HepG2 (cell line): Measurements from ENCODE around the genes PELP1 and PLD2.

DNA sequence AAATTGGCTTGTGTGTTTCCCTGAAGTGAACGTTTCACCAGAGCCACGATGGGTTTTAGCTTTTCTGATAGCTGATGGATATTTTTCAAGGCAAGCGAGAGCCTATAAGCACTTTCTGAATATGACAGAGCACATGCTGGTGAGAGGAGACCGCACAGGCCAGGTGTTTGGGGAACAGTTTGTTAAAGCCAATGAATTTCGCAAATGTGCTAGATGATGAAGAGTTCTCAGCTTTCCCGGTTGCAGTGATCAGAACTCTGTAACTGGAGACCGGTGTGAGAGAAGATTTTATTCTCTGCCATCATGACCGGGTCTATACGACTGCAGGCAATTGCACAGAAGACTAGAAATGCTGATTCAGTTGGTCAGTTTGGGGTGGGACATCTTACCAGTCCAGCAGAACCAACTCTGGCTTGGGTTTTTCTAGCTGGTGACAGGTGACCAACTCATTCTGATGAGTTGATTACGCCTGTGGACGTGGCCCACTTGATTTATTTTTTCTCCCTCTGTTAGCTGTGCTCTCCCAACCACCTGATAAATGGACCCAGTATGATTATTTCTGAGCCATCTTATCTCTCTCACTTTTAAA, 25.5 kb downstream of the SMTNL2 start:
- RRBS, 2 experiments, result no CpG with 5 or more reads among the region's 11 CpGs
CAGE:
- cytosol, long polyA minus RNA, result no peak
- cytosol, long polyA plus RNA, result no peak
- long polyA plus RNA, result no peak
- nucleus, long polyA minus RNA, result no peak
- nucleus, long polyA plus RNA, result no peak

GRCh38 chr17:4703621-4704519, at the start of gene PELP1:
Gene PELP1, minus strand, starts transcription at chr17:4704137.
- RRBS, 2 experiments, result under 1% methylated on average over 30 to 32 of the region's 74 CpGs
CAGE:
- cytosol, long polyA minus RNA, result start-site peak on the minus strand at chr17:4704112-4704145, 95 reads
- cytosol, long polyA plus RNA, result no peak
- long polyA plus RNA, result start-site peak on the minus strand at chr17:4704112-4704126, 481 and 476 reads in 2 replicates
- nucleus, long polyA minus RNA, result no peak
- nucleus, long polyA plus RNA, result no peak

GRCh38 chr17:4708325-4708882, 2.0 kb upstream of the ARRB2 start:
- RRBS, 2 experiments, result no CpG with 5 or more reads among the region's 13 CpGs
CAGE:
- cytosol, long polyA minus RNA, result no peak
- cytosol, long polyA plus RNA, result no peak
- long polyA plus RNA, result no peak
- nucleus, long polyA minus RNA, result no peak
- nucleus, long polyA plus RNA, result no peak

DNA sequence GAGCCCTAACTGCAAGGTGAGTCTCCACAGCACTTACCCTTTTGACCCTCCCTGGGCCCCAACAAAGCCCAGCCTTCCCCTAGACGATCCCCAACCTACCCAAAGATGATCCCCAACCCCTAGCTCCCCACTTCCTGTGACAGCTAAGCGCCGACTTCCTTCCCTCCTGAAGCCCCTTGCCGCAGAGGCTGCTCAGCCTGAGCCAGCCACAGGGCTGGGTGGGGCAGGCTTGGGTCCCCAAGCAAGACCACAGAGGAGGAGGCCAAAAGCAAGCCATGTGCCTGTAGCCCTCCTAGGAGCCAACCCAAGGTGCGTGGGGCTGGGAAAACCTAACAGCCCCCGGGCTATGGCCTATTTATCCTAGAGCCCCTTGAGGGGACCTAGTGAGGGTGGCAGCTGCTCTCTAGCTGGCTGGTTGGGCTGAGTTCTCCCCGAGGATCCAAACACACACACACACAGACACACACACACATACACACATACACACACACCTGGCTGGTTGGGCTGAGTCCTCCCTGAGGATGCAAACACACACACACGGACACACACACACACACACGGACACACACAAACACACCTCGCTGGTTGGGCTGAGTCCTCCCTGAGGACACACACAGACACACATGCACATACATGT, 4.7 kb downstream of the ARRB2 start:
- RRBS, 2 experiments, result no CpG with 5 or more reads among the region's 10 CpGs
CAGE:
- cytosol, long polyA minus RNA, result no peak
- cytosol, long polyA plus RNA, result no peak
- long polyA plus RNA, result no peak
- nucleus, long polyA minus RNA, result no peak
- nucleus, long polyA plus RNA, result no peak

DNA sequence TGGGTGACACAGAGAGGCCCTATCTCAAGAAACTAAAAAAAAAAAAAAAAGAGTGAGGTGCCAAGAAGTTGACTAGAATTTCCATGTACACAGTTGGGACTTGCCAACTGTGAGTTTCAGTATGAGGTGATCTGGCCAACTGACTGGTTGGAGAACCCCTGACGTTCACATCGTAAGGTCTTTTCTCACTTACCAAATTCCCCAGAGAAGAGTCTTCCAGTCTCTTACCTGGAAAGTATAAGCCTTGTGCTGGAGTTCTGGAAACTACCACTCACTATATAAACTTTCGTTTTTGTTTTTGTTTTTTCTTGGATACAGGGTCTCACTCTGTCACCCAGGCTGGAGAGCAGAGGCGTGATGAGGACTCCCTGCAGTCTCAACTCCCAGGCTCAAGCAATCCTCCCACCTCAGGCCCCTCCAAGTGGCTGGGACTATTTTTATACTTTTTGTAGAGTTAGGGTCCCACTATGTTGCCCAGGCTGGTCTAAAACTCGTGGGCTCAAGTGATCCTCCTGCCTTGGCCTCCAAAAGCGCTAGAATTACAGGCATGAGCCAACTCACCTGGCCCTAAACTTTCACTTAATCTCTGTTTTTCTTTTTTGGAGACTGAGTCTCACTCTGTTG, 2.9 kb upstream of the MED11 start:
- RRBS, 2 experiments, result no CpG with 5 or more reads among the region's 6 CpGs
CAGE:
- cytosol, long polyA minus RNA, result no peak
- cytosol, long polyA plus RNA, result no peak
- long polyA plus RNA, result no peak
- nucleus, long polyA minus RNA, result no peak
- nucleus, long polyA plus RNA, result no peak

- RRBS, 2 experiments, result no CpG with 5 or more reads among the region's 16 CpGs
CAGE:
- cytosol, long polyA minus RNA, result no peak
- cytosol, long polyA plus RNA, result no peak
- long polyA plus RNA, result no peak
- nucleus, long polyA minus RNA, result no peak
- nucleus, long polyA plus RNA, result no peak
These were observed 2.0 kb upstream of the CXCL16 start for GRCh38 chr17:4741578-4742263.

GRCh38 chr17:4744868-4745435, 5.2 kb upstream of the CXCL16 start:
- RRBS, 2 experiments, result no CpG with 5 or more reads among the region's 22 CpGs
CAGE:
- cytosol, long polyA minus RNA, result no peak
- cytosol, long polyA plus RNA, result no peak
- long polyA plus RNA, result no peak
- nucleus, long polyA minus RNA, result no peak
- nucleus, long polyA plus RNA, result no peak

- RRBS, 2 experiments, result under 1 to 2% methylated on average over 52 of the region's 100 CpGs
CAGE:
- cytosol, long polyA minus RNA, result no peak
- cytosol, long polyA plus RNA, result no peak
- long polyA plus RNA, result no peak
- nucleus, long polyA minus RNA, result no peak
- nucleus, long polyA plus RNA, result no peak
These were observed 1.4 kb downstream of the GLTPD2 start for GRCh38 chr17:4789902-4790904.

- RRBS, 2 experiments, result 1% methylated on average over 75 to 76 of the region's 117 CpGs
CAGE:
- cytosol, long polyA minus RNA, result start-site peak on the minus strand at chr17:4806975-4807009, 7 reads
- cytosol, long polyA plus RNA, result no peak
- long polyA plus RNA, result start-site peak on the minus strand at chr17:4806957-4807072, 23 and 25 reads in 2 replicates
- nucleus, long polyA minus RNA, result no peak
- nucleus, long polyA plus RNA, result no peak
These were observed at the start of gene PLD2 for GRCh38 chr17:4806782-4807780. Gene PLD2, plus strand, starts transcription at chr17:4807152.

GRCh38 chr17:4808166-4808624, 1.2 kb downstream of the PLD2 start:
- RRBS, 2 experiments, result 70 to 71% methylated on average over 2 of the region's 12 CpGs
CAGE:
- cytosol, long polyA minus RNA, result no peak
- cytosol, long polyA plus RNA, result no peak
- long polyA plus RNA, result no peak
- nucleus, long polyA minus RNA, result no peak
- nucleus, long polyA plus RNA, result no peak

GRCh38 chr17:4938538-4939051, 1.3 kb downstream of the SLC25A11 start:
- RRBS, 2 experiments, result 71 to 72% methylated on average over 1 to 3 of the region's 17 CpGs
CAGE:
- cytosol, long polyA minus RNA, result no peak
- cytosol, long polyA plus RNA, result no peak
- long polyA plus RNA, result no peak
- nucleus, long polyA minus RNA, result no peak
- nucleus, long polyA plus RNA, result no peak

DNA sequence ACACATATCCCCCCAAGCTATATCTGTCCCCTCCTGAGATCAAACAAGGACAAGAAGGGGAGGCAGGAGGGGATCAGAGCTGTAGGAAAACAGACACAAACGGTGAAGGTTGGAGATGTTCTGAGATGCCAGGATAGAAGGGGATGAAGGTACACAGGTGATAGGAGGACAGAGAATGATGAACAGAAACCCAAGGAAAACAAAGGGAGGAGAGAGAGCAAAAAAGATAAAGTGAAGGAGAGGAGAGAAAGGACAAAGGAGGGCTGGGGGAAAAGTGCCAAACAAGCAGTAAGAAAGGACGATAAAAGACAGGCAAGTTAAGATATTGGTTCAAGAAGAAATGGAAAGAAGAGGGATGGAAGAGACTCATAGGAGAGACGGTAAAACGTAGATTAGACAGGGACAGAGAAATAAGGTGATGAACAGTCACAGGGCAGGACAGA, 7.5 kb upstream of the SPAG7 start:
- RRBS, 2 experiments, result no CpG with 5 or more reads among the region's 4 CpGs
CAGE:
- cytosol, long polyA minus RNA, result no peak
- cytosol, long polyA plus RNA, result no peak
- long polyA plus RNA, result no peak
- nucleus, long polyA minus RNA, result no peak
- nucleus, long polyA plus RNA, result start-site peak on the plus strand centred at position 270 of the sequence, 419 bp wide, 91 and 45 reads in 2 replicates

DNA sequence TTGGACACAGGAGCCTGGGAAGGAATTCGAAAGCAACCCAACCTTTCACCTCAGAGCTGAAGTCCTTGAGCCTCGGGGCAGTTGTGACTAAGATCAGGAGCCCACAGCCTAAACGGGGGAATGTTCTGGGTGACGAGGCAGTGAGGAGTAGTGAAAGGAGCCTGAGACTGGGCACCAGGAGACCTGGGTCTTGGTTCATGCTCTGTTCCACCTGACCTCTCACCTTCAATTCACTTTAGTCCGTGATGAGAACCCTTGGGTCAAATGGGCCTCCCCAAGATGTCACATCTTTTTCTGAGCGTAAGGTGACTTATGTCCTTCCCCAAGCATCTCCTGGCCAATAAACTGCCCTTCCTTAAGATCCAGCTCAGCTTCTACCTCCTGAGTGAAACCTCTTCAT, 9.6 kb upstream of the SLC52A1 start:
- RRBS, 2 experiments, result no CpG with 5 or more reads among the region's 6 CpGs
CAGE:
- cytosol, long polyA minus RNA, result no peak
- cytosol, long polyA plus RNA, result no peak
- long polyA plus RNA, result no peak
- nucleus, long polyA minus RNA, result no peak
- nucleus, long polyA plus RNA, result no peak

DNA sequence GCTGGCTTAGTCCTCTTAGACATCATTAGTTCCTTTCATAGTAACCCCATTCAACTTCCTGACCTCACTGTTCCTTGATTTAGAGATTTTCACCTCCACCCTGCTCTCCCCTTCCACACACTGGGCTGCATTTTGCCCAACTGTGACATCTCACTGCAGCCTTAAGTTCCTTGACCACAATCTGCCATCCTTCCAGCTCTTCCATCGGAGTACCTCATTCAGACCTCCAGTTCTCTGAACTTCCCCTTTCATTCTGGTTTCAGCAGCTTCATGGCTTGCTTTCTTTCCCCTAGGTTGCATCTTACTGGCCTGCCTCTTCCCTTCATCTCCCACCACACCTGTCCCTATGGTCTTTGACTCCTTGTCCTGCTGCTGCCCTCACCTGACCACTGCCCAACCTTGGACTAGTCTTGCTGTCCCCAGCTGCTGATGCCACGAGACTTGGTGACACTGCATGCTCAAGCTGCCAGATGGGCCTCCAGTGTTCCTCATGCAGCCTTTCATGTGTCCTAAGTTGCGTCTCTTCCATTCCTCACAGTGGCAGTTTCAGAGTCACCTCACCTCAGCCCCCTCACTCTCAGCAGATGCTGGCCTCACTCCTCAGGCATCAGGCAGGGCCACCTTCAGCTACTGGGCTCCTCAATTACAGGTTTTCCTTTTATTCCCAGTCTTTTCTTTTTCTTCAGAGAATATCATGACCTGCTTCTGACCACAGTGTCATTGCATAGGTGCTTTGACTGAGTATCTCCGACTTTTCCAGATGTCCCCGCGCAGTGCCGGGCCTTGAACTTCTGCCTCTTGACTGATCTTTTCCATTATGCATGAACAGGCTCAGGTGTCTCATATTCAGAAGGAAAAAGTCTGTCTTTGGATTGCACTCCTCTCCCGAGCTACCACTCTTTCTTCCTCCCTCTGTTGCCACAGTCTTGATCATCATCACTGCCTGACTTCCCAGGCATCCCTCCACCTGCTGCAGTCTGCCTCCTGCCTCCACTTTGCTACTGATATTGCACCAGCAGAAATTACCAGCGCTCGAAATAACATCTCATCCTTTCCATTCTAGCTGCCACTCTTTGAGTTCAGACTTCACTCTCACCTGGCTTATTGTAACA, 40.5 kb downstream of the NUP88 start:
- RRBS, 2 experiments, result no CpG with 5 or more reads among the region's 10 CpGs
CAGE:
- cytosol, long polyA minus RNA, result no peak
- cytosol, long polyA plus RNA, result no peak
- long polyA plus RNA, result no peak
- nucleus, long polyA minus RNA, result no peak
- nucleus, long polyA plus RNA, result no peak

GRCh38 chr17:6069864-6070288, 303 bp upstream of the WSCD1 start:
- RRBS, 2 experiments, result no CpG with 5 or more reads among the region's 32 CpGs
CAGE:
- cytosol, long polyA minus RNA, result no peak
- cytosol, long polyA plus RNA, result no peak
- long polyA plus RNA, result no peak
- nucleus, long polyA minus RNA, result no peak
- nucleus, long polyA plus RNA, result no peak

DNA sequence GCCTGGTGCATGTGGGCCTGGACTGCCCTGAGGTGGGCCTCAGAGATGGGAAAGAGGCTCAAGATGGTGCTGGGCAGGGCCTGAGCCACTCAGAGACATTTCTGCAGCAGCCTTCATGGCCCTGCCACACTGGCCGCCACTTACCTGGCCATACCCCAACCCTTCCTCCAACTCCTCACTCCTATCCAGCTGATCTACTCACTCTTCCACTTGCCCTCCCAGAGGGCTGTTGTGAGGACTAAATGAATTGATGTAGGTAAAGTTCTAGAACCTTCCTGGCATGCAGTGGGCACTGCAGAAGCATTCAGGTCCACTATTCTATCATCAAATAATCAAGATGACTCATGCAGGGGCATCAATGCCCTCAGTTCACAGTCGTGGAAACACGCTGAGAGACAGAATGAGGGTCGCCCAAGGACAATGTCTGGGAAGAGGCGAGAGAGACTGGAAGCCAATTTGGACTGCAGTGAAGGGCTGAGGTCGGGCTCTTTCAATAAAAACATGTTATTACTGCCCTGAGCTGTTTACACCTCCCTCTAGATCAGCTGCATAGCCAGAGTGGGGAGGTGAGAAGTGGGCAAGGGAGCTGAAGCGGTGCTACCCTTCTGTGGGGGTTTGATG, 120.2 kb downstream of the WSCD1 start:
- RRBS, 2 experiments, result no CpG with 5 or more reads among the region's 7 CpGs
CAGE:
- cytosol, long polyA minus RNA, result no peak
- cytosol, long polyA plus RNA, result no peak
- long polyA plus RNA, result no peak
- nucleus, long polyA minus RNA, result no peak
- nucleus, long polyA plus RNA, result no peak

DNA sequence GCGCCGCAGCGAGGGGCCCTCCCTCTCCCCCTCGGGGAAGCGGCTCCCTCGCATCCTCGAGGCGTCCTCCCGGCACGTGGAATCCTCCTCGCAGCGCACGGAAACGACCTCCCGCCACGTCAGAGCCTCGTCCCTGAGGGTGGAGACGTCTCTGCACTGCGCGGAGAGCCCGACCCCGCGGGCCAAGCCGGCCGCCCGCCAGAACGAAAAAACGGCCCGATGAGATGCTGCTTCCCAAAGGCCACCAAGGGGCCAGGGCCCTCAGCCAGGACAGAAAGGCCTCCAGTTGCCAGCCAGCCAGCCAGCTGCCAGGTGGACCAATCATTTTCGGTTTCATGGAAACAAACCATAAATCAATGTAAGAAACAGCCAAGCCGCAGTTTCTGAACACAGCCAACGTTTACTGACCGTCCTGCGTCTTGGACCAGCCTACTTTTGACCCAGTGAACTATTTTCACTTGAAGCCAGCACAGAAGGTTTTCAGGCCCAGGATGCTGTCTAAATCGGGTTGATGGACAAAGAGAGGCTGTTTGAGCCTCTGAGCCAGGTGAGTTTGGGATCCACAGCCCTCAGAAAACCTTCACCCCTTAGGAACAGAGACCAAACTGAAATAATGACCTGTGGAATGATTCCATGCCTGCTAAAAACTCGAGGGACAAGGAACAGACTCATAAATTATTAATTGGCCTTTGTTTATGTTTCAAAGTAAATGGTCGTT, 645 bp downstream of the C17orf100 start:
- RRBS, 2 experiments, result 0 to 1% methylated on average over 8 of the region's 37 CpGs
CAGE:
- cytosol, long polyA minus RNA, result no peak
- cytosol, long polyA plus RNA, result no peak
- long polyA plus RNA, result no peak
- nucleus, long polyA minus RNA, result no peak
- nucleus, long polyA plus RNA, result no peak

GRCh38 chr17:6700209-6700797, 12.9 kb downstream of the SLC13A5 start:
- RRBS, 2 experiments, result no CpG with 5 or more reads among the region's 11 CpGs
CAGE:
- cytosol, long polyA minus RNA, result no peak
- cytosol, long polyA plus RNA, result no peak
- long polyA plus RNA, result no peak
- nucleus, long polyA minus RNA, result no peak
- nucleus, long polyA plus RNA, result start-site peak on the plus strand at chr17:6700343-6700353, 8 and 19 reads in 2 replicates

DNA sequence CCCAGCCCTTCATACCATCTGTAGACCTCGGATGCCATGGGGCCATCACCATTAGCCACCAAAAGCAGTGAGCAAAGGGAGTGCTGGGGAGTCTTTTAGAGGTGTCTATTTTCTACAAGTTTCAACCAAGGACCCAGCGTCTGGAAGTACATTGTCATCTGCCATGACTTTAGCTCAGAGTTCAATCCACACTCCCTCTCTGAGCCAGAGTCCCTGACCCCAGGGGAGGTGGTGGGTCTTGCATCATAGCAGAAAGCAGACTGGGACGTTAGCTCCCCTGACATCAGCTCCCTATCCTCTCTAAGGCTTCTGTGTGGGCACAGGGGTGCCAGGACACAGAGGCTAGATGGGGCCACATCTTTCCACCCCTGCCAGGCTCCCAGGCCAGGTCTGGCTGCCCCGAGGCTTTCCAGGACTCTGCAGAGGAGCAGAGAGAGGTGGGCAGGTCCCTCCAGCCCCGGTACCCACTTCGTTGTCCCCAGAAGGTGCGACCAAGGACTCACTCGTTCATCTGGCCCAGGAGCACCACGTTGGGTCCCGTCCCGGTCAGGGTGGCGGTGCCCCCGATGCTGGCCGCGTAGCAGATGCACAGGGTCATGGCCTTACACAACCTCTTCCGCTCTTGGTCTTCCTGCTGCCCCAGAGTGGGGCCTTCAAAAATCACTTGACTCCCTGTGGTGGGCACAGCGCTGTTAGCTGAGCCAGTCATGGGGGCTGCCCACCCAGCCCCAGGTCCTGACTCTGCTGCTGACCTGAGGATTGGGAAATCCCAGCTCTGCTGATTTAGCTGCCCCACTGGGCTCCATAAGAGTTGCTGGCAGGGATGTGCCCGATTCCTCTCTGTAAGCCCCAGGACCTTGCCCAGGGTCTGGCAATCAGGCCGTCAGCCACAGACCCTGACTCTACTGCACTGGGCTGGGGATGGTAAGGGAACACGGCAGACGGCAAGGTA, 10.4 kb downstream of the SLC13A5 start:
- RRBS, 2 experiments, result 89 to 90% methylated on average over 6 of the region's 21 CpGs
CAGE:
- cytosol, long polyA minus RNA, result no peak
- cytosol, long polyA plus RNA, result no peak
- long polyA plus RNA, result no peak
- nucleus, long polyA minus RNA, result no peak
- nucleus, long polyA plus RNA, result no peak

DNA sequence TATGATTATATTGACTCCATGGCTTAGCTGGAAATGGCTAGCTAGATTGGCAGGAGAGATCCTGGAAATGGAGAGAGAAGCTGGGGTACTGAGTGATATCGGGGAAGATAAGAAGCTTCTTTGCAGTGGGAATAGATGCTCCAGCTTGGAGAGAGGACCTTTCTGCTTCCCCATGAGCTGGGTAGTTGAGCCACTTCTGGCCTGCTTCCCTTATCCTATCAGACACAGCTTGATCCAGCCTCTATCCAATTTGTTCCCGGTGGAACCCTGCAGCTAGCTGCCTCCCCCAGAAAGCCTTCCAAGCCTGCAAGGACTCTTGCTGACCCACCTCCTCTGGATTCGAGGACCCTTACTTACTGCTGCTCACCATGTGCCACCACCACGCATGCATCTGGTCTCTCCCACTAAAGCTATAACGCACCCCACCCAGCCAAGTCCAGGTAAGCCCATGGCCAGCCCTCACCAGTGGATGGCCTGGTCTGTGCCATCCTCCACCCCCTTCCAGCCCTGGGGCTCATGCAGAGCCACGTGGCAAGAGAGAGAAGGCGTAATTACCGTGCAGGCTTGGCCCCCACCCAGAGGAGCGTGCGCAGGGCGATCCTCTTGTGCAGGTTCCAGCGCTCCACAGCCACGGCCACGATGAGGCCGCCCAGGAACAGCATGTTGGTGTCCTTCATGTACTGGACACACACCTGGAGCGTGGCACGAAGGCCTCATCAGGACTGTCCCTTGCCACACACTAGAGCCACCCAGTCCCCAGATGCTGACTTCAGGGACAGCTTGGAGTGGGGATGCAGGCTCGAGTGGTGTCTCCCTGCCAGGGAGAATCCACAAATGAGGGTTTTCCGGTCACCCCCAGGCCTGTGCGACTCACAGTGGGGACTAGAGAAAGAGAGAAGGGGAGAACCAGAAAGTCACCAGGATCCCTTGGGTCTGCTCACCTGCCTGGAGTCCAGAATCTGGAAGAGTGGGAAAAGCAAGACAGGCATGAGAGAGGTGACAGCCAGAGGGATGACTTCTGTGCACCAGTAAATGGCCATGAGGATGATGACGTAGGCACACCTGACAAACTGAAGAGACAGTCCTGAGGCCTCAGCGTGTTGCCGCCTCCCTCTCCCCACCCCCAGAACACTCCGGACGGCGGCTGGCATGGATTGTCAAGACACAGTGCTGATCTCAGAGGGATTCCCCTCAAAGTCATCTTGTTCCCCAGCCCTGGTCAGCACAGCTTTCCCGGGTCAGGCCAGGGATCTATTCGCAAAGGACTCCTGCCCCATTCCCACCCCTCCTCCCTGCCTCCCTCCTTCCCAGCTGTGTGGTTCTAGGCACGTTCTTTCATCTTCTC, 6.6 kb downstream of the SLC13A5 start:
- RRBS, 2 experiments, result 95 to 97% methylated on average over 4 of the region's 29 CpGs
CAGE:
- cytosol, long polyA minus RNA, result no peak
- cytosol, long polyA plus RNA, result no peak
- long polyA plus RNA, result no peak
- nucleus, long polyA minus RNA, result no peak
- nucleus, long polyA plus RNA, result no peak